ENCODE results near the genes PIK3R4 and NPHP3.

DNA sequence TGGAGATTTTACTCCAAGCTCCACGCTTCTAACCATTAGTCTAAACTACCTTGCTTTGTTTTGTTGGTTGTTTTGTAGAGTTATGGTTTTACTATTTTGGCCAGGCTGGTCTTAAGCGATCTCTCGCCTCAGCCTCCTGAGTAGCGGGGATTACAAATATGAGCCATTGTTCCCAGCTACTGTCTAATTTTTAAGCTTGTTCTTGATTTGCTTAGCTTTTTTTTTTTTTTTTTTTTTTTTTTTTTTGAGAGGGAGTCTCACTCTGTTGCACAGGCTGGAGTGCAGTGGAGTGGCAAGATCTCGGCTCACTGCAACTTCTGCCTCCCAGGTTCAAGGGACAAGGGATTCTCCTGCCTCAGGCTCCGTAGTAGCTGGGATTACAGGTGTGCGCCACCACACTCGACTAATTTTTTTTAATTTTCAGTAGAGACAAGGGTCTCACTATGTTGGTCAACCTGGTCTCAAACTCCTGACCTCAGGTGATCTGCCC lies 28.5 kb downstream of the EFCAB12 start:
- CAGE, long polyA plus RNA = no peak
- RRBS = no CpG with 5 or more reads among the region's 8 CpGs

DNA sequence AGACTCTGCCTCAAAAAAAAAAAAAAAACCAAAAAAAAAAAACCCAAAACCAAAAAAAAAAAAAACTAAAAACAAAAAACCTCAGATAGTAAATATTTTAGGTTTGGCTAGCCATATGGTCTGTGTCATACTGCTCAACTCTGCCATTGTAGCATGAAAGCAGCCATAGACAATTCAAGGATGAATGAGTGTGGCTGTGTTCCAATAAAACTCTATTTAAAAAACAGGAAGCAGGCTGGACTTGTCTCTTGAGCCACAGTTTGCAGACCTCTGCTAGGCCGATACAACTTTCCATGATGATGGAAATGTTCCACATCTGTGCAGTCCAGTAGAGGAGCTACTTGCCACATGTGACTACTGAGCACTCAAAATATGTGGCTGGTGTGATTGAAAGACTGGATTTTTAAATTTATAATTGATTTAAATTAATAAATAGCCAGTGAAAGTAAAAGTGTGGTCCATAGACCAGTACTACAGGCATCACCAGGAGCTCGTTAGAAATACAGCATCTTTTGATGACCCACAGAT lies 11.1 kb downstream of the EFCAB12 start:
- CAGE, long polyA plus RNA = no peak
- RRBS = no CpG with 5 or more reads among the region's 2 CpGs

- CAGE, long polyA plus RNA = no peak
- RRBS = no CpG with 5 or more reads among the region's 6 CpGs
These were observed 1.8 kb downstream of the IFT122 start for GRCh38 chr3:129441807-129442328.

DNA sequence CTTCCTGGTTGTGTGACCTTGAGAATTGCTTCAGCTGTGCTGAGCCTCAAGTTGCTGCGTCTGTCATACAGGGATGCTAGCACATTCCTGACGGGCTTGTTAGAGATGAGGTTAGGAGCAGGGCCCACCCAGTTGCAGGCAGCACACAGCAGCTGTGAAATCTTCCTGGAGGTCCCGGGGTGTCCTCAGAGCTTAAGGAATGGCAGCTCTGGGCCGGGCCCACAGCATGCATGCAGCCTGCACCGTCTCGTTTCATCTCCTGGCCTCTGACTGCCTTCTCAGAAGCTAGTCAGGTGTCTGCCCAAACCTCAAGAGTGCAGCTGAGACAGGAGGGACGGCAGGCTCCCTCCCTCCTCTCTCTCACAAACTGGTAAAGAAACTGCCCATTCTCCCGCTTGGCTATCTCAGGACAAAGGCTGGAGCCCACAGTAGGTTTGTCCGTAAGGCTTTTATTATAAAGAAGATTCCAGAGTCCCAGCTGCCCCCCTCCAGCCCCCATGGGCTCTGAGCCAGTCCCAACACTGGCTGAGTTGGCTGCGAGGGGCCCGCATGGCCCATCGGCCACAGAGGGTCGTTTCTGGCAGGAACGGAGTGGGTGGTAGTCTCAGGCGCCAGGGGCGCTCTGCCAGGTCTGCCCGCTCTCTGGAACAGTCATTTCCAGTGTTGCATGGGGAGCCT lies 11.9 kb downstream of the H1-8 start:
- CAGE, long polyA plus RNA = no peak
- RRBS = no CpG with 5 or more reads among the region's 17 CpGs

- CAGE, long polyA plus RNA = no peak
- RRBS = no CpG with 5 or more reads among the region's 19 CpGs
These were observed 13.7 kb downstream of the PLXND1 start for GRCh38 chr3:129592666-129593199.

DNA sequence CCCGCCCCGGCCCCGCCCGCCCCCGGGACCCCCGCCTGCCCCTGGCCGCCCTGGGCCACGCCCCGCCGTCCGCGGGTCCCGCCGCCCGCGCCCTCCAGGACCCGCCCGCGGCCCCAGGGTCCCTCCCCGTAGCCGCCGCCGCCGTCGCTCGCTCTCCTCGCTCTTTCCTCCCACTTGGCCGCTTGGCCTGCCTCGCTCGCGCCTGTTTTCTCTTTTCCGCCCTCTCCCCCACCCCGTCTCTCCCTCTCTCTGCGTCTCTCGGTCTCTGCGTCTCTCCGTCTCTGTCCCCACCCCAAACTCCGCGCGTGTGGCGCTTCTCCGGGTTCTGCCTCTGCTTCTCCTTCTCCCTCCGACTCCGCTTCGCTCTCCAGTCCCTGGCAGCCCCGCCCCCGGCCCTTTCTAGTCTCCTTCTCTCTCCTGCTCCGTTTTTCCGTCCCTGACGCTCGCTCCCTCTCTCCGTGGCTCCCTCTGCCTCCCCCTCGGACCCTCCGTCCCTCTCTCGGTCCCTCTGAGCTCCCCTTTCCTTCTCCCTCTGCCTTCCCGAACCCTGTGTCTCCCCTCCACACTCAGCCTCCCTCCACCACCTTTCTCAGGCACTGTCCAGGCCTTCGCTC lies 492 bp upstream of the PLXND1 start:
- CAGE, long polyA plus RNA = no peak
- RRBS = 4% methylated on average over 8 of the region's 57 CpGs

DNA sequence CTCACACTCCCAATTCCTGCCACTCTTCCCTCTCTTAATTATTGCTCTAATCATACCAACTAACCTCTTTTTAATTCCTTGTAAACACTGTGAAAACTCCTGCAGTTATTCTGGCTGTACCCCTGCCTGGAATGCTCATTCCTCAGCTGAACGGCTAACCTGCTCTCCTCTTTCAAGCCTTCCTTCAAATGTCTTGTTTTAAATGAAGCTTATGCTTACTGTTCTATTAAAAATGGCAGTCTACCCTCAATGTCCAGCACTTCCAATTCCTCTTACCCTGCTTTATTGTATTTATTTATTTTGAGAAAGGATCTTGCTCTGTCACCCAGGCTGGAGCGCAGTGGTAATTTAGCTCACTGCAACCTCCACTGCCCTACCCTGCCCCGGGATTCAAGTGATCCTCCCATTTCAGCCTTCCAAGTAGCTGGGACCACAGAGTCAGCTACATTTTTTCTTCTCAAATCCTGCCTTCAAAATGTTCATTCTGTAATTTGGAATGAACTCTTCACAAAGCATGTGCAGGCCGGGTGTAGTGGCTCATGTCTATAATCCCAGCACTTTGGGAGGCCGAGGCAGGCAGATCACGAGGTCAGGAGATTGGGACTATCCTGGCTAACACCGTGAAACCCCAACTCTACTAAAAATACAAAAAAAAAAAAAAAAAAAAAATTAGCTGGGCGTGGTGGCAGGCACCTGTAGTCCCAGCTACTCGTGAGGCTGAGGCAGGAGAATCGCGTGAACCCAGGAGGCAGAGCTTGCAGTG lies 114.8 kb upstream of the PLXND1 start:
- CAGE, long polyA plus RNA = no peak
- RRBS = 100% methylated on average over 1 of the region's 11 CpGs

DNA sequence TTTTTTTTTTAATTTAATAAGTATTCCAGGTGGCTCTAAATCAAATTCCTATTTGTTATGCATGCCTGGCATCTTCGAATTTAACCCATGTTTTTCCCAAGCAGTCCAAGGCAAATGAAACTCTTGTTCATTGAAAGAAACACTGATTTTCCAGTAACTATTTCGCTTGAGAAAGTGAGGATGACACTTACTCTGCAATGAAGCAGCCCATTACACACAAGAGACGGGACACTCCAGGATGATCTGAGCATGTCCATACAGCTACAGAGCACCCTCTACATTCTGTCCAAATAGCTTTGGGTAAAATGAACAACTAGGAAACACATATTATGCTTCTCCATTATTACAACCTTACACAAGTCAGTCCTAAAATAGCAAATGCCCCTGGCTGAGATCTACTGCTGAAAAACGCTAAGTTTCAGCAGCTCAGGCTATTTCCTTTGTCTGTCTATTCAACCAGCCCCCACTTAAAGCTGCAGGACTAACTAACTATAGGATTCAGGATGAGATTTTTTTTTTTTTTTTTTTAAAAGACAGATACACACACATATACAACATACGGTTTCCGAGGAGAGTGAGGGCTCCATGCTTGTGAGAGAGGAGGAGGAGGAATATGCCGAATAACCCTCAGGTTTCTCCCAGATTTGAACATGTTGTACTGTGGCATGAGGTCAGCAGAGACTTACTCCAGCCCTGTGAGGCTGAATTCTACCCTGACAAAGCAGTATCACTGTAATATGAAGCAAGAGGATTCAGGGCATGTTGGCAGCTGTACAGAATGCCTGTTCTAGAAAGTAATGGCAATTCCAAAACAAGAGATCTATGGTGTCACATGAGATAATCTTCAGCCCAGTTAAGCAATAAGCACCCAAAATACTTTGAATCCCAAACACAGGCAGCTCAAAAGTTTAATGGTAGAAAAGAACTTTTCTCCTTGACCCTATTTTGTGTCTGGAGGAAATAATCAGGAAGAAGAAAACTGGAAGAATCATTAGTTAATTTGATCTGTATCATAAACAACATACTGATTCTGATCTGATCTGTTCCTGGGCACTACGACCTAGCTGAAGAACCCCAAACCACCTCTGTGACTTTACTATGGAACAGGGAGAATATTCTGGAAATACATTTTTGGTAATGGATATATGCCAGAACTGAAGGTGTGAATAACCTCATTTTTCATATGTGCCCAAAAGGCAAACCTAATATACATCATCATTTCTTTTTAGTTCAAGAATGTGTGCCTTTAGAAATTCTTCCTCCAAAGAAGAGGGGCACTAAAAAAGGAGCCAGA lies 117.4 kb upstream of the PLXND1 start:
- CAGE, long polyA plus RNA = no peak
- RRBS = no CpG with 5 or more reads among the region's 8 CpGs

DNA sequence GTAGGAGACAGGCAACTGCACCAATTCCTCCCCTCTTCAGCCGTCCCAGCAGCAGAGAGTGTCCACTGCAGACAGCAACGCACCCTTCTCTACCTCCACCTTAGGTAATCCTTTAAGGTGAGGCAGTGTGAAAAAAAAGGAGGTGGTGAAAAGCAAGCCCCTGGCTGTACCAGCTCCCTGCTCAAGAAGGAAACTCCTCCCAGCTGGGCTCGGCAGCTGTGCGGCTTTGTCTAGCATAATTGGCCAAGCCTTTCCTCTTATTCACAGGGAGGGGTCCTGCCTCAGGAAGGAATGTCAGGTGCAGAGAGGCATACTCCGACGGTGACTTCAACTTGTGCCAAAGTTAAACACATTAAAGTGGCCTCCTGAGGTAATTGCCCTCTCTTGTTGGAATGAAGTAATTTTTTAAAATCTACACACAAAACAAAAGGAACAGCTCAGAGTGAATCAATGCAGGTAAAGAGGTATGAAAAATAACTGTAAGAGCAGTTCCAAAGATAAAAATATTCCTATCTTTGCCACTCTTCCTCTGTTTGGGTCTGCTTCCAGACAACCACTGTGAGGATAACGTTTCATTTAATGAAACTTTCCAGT lies 98.6 kb downstream of the TMCC1 start:
- CAGE, long polyA plus RNA = no peak
- RRBS = no CpG with 5 or more reads among the region's 7 CpGs

DNA sequence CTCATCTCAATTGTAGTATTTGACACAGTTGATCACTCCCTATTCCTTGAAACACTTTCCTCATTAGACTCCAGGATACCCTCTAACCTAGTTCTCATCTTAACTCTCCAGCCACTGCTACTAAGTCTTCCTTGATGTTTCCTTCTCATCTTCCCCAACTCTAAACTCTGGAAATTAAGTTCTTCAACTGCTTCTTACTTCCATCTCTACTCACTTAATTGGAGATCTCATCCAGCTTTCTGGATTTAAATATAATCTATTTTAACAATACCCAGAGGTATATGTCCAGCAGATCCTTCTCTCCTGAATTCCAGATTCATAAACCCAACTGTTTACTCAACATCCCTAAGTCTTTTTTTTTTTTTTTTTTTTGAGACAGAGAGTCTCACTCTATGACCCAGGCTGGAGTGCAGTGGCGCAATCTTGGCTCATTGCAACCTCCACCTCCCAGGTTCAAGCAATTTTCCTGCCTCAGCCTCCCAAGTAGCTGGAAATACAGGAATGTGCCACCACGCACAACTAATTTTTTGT lies 16.2 kb downstream of the TMCC1 start:
- CAGE, long polyA plus RNA = no peak
- RRBS = no CpG with 5 or more reads among the region's 2 CpGs

- CAGE, long polyA plus RNA = no peak
- RRBS = no CpG with 5 or more reads among the region's 17 CpGs
These were observed 59.1 kb downstream of the ALG1L2 start for GRCh38 chr3:130140652-130141308.

DNA sequence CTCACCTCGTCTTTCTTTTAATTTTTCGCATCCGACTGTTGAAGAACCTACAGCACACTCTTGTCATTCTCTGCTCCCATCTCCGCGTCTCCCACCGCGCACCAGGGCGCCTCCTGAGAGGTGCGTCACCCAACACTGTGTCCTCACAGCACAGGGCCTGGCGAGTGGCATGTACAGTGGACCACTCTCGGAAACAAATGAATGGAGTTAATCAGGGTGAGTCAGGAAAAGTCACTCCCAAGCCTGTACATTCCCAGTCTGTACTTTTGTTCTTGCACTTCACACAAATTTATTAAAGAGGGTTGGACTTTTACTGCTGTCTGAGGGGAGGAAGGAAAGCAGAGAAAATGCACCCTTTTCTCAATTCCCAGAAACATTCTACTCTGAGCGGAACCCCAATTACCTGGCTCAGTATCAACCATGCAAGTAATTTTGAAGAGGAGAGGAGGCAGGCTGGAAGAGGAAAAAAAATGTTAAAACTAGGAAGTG lies 660 bp downstream of the COL6A6 start:
- CAGE, long polyA plus RNA = no peak
- RRBS = no CpG with 5 or more reads among the region's 12 CpGs

DNA sequence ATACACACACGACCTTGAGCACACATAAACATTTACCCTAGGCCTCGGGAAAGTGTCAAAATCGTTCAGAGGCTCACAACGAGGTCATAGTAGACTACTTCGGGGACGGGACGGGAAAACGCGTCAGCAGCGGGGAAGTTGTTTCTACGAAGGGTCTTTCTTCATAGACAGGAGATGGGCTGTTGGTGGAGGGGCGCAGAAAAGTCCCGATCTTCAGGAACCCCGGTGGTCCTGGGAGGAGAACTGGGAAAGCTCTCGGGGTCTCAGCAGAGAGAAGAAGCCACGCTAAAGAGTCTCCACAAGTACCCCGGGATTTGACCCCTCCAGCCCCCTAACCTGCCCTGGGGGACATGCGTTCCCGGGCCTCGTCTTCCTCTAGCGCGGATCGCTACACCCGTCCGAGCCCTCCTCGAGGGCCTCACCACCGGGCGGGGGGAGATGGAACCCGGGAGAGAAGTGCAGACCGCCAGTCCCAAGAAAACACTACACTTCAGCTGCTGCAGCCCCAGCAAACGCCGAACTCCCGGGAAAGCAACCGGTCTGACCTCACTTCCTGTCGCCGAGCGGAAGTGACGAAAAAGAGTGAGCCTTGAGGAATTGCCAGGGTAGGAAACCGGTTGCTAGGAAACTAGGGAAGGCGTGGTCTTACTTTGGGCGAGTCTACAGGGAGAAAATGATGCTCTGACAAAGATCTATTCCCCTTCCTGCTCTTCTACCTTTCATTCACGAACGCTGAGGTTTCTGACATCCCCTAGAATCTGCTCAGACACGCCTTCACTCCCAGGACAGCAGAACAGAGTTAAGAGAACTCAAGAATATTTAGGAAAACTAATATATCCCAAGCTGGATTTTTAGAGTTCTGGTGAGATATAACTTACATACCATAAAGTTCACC lies at the start of gene PIK3R4:
Gene PIK3R4 (minus strand): TSS at position 548 of the 895 bp plus-strand sequence.
- CAGE, long polyA plus RNA = start-site peak on the minus strand centred at position 532 of the sequence, 50 bp wide, 108 and 286 reads in 2 replicates
- RRBS = 1% methylated on average over 24 of the region's 44 CpGs

- CAGE, long polyA plus RNA = no peak
These were observed 82.5 kb downstream of the NEK11 start for GRCh38 chr3:131109192-131109527.

- CAGE, long polyA plus RNA = no peak
- RRBS = no CpG with 5 or more reads among the region's 5 CpGs
These were observed 2.5 kb downstream of the NUDT16 start for GRCh38 chr3:131383937-131384694.

DNA sequence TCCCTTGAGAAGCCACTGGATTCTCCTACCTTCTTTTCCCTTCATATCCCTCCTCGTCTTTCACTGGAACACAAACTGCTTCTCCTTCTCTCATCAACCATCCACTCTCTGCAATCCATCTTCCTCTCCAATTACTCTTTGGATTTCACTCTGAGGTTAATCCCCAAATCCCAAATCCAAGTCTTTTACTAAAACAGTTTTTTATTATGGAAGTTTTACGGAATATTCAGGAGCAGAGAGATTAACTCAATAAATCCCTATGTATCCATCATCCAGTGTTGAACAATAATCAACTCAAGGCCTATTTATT lies 25.5 kb downstream of the MRPL3 start:
- CAGE, long polyA plus RNA = no peak
- RRBS = no CpG with 5 or more reads among the region's 2 CpGs

GRCh38 chr3:132158635-132159085 lies 123.8 kb upstream of the CPNE4 start:
- CAGE, long polyA plus RNA = no peak

GRCh38 chr3:132419955-132420429 lies 2.7 kb downstream of the DNAJC13 start:
- CAGE, long polyA plus RNA = no peak
- RRBS = no CpG with 5 or more reads among the region's 1 CpG

DNA sequence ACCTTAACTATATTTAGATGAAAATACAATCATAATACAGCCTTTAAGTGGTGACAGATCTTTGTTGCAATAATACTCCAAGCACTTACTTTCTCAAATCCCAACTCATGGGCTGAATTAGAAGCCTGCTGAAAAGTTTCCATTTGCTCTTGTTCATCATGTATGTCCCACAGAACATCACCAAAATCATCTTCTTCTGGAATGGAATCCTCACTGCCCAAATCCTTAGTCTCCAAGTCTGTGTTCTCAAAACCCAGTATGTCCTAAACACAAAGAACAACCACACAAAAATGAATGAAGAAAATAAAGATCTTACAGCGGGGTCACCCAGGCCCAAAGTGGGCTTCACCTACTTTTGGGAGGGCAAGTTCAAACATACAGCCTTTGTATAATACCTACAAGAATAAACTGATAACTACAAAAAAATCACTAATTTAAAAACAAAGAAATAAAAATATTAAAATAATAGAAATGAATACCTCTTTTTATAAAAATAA lies 18.1 kb downstream of the NPHP3 start:
- CAGE, long polyA plus RNA = no peak
- RRBS = no CpG with 5 or more reads among the region's 1 CpG

- CAGE, long polyA plus RNA = no peak
- RRBS = 1% methylated on average over 10 of the region's 118 CpGs
These were observed at the start of gene NPHP3 for GRCh38 chr3:132721368-132722691. Gene NPHP3, minus strand, starts transcription at chr3:132722409.

Measured in BJ (cell line).